Left cardiac atrium (tissue), 1 donor: Measurements from ENCODE around the genes EXOC6B, PRADC1, TPRKB, STAMBP and TLX2.

- PRO-cap, result unidirectional peak, minus-strand start at chr2:72825910; unidirectional peak, minus-strand start at chr2:72826015
Measured at GRCh38 chr2:72824980-72826360, at the start of gene EXOC6B. Gene EXOC6B, minus strand, starts transcription at chr2:72826033.

DNA sequence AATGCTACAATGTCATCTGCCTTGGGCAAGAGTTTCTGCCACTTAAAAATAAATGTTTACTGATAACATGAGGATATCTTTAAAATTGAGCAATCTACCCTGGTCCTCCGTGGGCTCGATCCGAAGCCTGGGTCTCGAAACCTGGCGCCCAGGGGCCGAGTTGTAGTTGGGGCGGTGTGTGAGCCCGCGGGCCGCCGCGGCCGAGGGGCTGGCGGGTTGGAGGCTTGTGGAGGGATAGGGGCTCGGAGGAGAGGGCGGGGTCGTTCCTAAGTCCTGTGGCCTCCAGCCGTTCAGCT, 2.4 kb downstream of the EMX1 start:
- PRO-cap, result no peak

DNA sequence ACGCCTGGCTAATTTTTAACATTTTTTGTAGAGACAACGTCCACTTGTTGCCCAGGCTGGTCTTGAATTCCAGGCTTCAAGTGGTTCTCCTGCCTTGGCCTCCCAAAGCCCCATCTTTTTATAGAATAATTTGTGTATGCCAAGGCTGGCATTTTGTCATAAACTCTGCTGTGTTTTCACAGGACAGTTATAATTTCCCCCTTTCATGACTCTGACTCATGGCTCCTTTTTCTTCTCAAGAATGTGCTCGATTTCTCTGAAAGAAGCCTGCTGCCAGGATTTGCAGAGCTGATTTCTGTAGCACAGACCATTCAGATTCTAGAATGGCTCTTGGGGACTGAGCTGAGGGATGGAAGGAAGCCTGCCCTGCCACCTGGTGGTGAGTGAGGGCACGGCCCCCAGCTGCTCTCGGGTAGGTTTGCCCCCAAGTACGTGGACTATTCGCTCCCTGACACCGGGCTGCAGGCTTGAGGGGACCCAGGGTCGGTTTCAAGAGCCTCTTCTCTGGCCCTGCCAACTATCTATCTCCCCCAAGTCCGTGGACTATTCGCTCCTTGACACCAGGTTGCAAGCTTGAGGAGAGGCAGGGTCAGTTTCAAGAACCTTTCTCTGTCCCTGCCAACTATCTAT, 1.6 kb upstream of the SMYD5 start:
- PRO-cap, result no peak

DNA sequence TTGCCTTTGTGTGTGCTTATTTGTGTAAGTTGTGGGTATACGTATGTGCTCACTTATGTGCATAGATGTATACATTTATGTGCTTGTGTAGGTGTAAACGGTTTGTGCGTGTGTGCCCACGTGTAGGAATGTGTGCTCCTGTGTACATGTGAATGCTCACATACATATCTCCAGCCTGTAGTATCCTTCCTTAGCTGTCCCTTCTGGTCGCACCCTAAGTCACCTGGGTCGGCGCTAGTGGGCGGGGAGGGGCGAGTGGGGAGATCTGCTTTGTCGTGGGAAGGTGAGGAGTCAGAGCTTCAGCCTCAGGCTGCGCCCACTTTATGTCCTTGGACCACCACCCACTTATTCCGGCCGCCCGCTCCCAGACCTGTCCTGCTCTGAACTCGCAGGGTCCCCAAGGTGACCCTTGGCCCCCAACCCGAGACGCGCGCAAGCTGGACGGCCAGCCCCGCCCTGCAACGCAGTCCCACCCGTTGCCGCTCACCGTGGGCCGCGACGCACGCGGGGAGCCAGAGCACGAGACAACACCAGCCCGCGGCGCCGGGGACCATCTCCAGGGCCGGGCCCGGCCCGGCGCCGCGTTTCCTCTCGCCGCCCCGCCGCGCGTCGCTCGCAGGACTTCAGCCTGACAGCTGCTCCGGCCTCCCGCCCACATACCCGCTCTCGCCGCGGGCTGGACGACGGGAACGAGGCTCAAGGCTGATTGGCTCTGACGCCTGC, at the start of gene PRADC1:
Gene PRADC1, minus strand, starts transcription at position 633 of the 723 bp plus-strand sequence.
- PRO-cap, result bidirectional peak, plus-strand start outside the sequence, minus-strand start at position 615 of the sequence

DNA sequence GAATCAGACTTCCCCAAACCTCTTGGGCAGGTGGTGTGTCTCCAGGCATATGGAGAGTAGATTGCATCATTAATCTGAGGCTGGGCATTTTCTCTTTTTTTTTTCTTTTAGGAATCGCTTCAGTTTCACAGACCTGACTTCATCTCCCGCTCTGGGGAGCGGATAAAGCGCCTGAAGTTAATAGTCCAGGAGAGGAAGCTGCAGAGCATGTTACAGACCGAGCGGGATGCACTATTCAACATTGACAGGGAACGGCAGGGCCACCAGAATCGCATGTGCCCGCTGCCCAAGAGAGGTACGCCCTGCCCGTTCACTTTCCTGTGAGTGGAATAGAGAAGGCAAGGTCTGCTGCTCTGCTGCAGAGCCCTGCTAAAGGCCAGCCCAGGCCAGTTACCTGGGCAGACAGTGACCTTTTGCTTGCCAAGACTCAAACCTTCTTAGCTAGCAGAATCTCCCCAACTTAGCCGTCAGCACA, 40.1 kb downstream of the NAT8 start:
- PRO-cap, result no peak

- PRO-cap, result unidirectional peak, plus-strand start at chr2:73731046
Measured at GRCh38 chr2:73730651-73731253, 6.4 kb downstream of the TPRKB start.

- PRO-cap, result bidirectional peak, plus-strand start at chr2:73737536, minus-strand start at chr2:73737344
Measured at GRCh38 chr2:73736586-73737798, at the start of gene TPRKB. Gene TPRKB, minus strand, starts transcription at chr2:73737345.

GRCh38 chr2:73741342-73741760, 4.2 kb upstream of the TPRKB start:
- PRO-cap, result no peak

DNA sequence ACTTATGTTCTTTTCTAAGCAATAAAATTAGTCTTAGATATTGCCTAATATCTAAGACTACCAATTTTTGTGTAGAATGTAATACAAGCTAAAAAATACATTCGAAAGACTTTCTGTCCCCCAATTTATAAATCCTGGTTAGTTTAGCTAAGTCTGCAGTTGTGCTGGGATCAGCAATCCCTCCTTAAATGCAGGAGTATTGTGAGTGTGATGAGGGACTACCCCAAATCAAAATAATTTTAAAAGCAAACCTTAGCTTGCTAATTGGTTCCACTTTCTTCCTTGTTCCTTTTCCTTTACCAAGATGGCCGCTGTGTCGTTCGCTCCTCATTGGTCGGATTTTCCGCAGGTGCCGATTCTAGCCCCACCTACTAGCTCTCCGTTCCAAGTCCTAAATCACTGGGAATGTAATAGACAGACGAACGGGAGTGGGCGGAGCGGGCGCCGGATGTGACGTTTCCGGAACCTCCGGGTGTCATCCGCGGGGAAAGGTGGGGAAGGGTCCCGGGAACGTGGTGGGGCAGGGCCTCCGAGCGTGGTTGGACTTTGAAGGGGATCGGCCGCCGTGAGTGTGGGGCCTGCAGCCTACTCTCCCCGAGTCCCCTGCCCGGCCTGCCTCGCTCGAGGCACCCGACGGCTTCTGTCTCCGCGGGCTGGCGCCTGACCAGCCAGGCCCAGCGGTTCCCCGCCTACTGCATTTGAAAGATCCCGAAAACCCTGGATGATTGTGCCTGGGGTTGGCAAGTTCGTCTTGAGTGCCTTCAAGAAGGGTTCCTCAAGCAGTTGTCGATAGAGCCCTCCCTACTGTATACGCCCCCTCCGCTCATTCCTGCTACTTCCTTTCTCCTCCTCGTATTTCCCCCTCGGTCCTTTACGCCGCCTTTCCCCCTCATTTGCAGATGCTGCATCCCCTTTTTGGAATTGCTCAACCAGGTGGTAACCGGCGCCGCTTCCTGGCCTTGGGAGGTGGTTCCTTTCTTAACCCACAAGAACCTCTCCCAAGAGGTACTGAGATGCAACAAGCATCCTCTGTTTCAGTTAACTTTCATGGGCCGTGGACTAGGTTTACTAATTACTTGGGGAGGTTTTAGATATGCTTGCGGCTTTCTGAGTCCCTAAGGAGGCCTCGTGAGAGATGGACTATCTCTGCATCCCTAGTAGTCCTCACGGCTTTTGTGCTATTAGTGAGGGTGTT, at the start of gene STAMBP:
Gene STAMBP, plus strand, starts transcription at position 456 of the 1,195 bp plus-strand sequence.
- PRO-cap, result bidirectional peak, plus-strand start at position 464 of the sequence, minus-strand start at position 298 of the sequence

DNA sequence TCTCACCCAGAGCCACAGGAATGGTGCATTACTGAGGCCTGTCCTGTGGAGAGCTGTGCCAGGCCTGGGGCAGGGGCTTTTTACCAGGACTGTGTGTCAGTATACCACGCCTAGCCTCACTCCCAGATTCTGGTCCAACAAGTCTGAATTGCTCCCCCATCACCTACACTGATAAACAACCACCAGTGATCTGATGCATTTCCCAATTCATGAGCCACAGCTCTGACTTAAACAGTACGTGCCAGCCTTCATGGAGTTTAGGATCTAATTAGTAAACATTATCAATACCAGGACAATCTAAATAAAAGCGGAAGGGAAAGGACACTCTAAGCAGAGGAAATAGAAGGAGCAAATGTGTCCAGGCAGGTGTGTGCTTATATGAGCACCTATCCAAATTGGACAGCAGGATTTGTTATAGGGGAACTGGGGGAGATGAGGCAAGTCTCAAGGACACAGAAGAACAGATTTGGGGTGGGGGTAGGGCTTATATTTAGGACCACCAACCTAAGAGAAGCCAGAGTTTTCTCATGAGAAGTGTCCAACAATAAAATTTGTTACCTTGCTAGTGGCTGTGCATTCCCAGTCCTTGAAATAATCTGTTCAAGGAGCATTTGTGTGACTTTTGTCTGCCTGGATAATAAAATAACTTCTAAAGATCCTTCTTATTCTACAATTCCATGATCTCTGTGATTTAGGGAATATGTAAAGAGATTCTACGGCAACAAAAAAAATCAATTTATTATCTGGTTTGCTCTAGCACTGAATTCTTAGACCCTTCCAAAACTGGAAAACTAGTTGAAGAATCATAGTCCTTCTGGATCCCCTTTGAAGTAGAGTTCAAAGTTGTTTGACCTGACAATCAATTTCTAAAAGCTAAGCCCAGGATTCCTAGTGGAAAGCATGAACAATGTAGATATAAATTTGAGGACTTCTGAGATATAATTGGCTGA, 8.6 kb upstream of the DGUOK start:
- PRO-cap, result no peak

- PRO-cap, result no peak
Measured at GRCh38 chr2:73956462-73957088, 28.1 kb upstream of the TET3 start.

DNA sequence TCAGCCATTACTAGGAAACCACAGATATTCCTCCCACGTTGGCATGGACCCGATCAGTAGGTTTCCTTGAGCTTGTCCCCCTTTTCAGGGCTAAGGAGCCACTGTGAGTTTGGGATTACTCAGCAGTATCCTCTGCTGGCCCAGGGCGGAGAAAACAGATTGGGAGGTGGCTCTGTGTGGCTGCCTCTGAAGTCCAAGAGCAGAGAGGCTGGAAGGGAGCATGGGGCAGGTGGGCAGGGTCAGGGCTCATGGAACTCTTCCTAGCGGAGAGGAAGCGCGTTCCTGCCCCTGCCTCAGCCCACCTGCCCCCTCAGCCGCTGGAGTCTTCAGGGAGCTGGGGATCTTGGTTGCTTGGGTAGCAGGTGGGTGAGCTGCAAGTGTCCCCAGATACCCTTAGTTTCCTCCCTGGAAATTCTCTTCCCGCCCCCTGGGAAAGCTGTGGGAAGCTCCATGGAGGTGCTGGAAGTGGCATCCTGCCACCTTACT, 19.2 kb downstream of the TET3 start:
- PRO-cap, result no peak

DNA sequence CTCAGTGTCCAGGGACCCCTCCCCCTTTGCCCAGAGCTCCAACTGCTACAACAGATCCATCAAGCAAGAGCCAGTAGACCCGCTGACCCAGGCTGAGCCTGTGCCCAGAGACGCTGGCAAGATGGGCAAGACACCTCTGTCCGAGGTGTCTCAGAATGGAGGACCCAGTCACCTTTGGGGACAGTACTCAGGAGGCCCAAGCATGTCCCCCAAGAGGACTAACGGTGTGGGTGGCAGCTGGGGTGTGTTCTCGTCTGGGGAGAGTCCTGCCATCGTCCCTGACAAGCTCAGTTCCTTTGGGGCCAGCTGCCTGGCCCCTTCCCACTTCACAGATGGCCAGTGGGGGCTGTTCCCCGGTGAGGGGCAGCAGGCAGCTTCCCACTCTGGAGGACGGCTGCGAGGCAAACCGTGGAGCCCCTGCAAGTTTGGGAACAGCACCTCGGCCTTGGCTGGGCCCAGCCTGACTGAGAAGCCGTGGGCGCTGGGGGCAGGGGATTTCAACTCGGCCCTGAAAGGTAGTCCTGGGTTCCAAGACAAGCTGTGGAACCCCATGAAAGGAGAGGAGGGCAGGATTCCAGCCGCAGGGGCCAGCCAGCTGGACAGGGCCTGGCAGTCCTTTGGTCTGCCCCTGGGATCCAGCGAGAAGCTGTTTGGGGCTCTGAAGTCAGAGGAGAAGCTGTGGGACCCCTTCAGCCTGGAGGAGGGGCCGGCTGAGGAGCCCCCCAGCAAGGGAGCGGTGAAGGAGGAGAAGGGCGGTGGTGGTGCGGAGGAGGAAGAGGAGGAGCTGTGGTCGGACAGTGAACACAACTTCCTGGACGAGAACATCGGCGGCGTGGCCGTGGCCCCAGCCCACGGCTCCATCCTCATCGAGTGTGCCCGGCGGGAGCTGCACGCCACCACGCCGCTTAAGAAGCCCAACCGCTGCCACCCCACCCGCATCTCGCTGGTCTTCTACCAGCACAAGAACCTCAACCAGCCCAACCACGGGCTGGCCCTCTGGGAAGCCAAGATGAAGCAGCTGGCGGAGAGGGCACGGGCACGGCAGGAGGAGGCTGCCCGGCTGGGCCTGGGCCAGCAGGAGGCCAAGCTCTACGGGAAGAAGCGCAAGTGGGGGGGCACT, 46.4 kb downstream of the BOLA3 start:
- PRO-cap, result no peak

DNA sequence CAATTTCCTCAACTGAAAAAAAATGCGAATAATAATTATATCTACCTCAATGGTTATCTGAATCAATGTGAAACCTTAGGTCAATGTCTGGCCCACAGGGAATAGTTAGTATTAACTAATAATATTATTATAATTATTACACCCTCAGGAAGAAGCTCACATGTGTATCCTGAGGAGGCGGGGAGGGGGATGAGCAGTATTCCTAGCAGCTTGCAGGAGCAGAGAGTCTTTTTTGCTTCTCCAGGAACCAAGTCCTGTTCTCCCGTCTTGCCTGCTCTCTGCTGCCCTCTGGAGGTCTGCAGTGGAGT, 8.5 kb downstream of the SLC4A5 start:
- PRO-cap, result no peak

GRCh38 chr2:74371359-74372249, 8.5 kb downstream of the DCTN1 start:
- PRO-cap, result no peak

DNA sequence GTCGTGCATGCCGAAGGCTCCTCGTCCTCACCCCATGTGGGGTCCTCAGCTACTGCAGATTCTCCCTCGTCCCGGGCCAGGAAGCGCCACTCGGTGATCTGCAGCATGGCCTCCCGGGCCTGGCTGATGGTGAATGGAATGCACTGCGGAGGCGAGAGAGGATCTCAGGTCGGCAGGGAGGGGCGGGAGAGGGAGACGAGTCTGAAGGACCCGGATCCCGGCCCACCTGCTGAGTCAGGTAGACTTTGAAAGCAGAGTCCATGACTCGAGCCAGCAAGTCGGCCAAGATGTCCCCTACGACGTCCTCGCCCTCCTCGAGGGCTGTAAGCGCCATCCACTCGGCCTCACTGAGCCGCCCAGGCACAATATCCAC, 5.6 kb downstream of the C2orf81 start:
- PRO-cap, result no peak

DNA sequence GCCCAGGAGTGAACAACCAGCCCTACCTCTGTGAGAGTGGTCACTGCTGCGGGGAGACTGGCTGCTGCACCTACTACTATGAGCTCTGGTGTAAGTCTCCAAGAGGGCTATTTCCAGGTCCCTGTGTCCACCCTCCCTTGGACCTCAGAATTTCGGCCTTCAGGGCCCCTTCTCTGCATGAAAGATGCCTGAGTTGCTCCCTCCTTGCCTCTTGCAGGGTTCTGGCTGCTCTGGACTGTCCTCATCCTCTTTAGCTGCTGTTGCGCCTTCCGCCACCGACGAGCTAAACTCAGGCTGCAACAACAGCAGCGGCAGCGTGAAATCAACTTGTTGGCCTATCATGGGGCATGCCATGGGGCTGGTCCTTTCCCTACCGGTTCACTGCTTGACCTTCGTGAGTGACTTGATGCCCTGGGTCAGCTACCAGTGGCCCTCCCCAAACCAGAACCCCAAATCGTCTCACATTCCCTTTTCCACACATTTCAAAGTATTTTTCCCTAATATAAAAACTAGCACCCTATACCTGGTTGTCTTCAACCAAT, 1.5 kb downstream of the WBP1 start:
- PRO-cap, result no peak

GRCh38 chr2:74513847-74514761, at the start of gene TLX2:
Gene TLX2, plus strand, starts transcription at chr2:74514450.
- PRO-cap, result no peak

GRCh38 chr2:74548203-74548559, 5.6 kb downstream of the LOXL3 start:
- PRO-cap, result no peak

GRCh38 chr2:74549186-74550036, 4.3 kb downstream of the LOXL3 start:
- PRO-cap, result no peak